Endometrial microvascular endothelial cells (primary cell): ENCODE measurements around a stretch of chr15.

DNA sequence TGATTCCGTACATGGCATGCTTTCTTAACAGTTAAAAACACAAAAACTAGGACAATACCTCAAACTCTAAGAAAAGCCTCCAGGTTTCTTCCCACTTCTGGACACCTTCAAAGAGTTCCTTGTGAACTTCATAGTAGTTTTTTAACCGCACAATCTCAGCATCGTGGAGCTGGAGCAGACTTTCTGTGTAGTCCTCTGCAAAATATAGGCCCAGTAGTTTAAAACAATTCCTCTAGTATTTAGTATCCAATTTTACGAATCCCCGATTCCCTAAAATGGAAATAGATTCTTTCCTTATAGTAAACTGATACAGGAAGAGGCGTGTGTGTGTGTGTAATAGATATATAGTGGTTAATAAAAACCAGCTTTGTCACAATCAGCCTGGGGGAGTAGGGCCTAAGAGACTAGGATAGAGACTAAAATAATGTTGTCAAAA lies 15.2 kb downstream of the PRC1 start:
- RAMPAGE, long total RNA, result no peak

DNA sequence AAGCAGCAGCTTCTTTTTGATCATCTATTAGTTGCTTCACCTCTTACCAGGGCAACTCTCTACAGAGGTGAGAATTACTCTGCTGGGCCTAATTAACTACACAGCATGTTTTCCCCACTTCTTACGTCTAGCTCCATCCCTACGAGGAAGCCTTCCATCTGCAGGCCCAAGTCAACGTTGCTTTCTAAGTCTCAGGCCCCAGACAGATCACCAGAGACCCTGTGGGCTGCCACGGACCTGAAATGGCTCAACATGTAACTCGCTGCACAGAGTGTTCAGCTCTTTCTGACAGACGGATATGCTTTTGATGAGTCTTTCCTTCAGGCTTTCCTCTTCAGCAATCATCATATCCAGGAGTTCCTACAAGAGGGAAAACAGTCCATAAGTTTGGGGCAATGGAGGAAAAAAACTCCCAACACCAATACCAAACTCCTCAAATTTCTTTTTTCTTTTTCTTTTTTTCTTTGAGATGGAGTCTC lies 10.5 kb downstream of the PRC1 start:
- RAMPAGE, long total RNA, result no peak

- RAMPAGE, long total RNA, result no peak
Measured at GRCh38 chr15:90995008-90995543, 741 bp upstream of the PRC1 start.

DNA sequence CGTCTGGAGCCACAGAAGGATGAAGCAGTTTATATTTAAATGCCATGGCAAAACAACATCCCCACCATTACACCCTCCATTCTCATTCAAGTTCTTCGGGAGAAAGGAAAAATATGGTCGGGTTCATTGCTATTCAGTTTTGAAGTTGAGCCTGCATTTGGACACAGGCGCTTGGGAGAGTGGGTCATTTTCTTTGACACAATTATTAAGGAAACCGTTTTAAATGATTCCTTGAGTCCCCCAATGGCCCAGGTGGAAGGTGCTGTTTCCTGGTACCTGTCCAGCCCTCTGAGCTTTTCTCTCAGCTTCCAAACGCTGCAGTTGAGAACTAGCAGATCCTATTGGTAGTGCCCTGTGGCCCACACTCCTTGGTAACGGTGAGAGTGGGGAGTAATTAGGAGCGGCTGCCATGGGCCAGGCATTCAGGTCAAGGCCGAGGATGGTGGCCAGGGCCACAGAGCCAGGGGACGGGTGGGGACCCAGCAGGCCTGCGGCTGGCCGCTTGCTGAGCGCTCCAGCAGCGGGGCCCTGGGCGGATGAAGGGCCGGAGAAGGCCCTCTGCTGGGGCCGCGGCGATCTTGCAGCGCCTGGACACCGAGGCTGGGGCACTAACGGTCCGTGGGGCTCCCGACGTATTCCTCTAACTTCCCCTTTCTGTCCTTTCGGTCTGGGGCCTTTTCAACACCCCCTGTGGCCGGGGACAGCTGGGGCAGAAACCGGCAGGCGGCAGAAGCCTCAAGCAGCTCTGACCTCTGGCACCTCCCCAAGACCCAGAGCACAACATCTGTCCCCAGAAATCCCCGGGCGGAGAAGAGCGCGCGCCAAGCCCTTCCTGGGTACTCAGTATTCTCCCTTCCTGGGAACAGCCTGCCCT lies 978 bp upstream of the SLCO3A1 start:
- RAMPAGE, long total RNA, result no peak

DNA sequence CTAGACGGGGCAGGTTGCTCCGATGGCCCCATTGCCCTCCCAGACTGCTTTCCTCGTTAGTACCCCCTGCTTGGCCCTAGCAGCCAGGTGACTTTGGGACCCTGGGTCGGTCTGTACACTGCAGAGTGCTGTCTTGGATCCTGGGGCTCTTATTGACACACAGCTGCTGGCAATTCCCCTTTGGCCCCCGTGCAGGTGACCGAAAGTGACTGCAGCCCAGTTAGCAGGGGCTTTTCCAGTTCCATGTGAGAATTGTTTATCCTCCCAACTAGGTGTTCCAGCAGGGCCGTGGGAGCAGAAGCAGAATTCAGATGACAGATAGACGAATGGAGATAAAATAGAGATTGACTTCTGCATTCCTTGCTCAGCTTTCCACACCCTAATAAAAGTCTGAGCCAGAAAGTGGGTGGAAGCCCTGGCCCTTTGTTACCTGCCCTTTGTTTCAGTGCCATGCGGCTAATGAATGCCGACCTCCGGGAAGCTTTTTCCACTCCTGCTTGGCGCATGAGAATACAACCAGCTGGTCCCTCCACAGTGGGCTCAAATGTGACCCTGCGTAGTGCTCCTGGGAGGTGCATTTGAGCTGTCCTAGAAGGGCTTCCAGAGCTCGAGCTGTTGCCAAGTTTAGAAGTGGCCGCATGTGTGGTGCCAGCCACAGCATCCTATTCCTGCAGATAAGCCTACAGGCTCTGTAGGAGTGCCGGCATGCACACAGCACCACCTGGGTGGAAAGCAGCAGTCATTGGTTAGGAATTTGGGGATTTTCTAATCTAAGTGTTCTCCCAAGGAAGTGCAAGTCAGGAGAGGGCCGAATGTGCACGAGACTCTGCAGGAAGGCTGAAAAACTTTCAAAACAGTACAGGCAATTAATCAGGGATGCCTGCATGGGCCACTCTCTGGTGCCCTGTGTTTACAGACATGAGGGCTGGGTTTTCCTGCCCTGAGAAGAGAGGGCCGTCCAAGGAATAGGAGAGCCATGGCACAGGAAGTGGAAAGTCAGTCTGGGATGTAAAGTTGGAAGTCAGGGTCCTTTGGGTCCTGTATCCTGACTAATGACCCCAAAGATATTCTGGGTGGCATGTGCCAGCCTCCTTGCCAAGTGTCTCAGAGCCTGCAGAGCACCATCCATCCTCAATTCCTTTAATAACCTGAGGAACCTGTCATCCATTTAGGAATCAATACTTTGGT lies 94.6 kb downstream of the SLCO3A1 start:
- RAMPAGE, long total RNA, result no peak

DNA sequence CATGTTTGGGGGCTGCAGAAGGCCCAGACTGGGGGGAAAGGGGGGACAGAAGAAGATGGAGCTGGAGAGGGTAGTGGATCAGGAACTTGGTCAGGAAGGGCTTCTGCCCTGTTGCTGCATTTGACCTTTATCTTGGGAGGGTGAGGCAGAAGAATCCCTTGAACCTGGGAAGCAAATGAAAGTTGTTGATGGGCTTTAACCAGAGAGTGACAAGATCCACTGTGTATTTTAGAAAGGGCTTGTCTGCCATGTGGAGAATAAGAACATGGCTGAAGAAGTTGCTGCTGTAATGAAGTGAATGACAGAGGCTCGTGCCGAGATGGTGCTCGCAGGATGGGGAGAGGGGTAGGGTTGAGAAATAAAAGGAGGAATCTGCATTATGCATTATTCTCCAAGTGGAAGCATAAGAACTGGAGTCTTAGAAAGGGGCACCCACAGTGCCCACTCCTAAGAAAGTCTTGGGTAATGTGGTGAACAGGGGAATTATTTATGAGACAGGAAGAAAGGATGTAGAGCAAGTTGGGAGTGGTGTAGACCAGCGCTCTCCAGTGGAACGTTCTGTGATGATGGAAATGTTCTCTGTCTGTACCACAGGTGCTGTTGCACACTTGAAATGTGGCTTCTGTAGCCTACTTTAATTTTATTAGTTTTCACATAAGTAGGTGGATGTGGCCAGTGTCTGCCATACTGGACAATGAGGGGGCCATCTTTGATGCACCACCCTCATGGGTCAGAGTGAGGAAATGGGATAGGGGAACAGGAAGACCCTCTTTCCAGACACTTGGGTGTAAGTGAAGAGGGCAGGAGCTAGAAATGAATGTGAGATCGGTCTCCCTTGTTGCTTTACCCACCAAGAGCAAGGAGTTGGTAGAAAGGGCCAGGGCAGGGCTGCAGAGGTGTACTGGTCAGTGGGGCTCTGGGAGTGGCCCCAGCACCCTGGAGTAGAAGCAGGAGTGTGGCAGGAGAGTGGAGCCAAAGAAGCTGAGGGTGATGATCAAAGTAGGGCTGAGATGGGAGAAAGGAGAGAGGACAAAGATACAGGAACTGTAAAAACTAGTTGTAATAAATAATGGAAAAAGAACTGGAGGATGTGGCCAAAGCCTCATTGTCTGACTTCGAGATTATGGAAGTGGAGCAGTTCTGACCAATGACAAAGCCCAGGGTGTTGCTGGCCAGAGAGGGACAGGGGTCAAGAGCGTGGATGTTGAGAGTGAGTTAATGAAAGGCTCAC lies 239.4 kb upstream of the ST8SIA2 start:
- RAMPAGE, long total RNA, result no peak

GRCh38 chr15:92811525-92811861 lies 88.6 kb upstream of the CHD2 start:
- RAMPAGE, long total RNA, result no peak

DNA sequence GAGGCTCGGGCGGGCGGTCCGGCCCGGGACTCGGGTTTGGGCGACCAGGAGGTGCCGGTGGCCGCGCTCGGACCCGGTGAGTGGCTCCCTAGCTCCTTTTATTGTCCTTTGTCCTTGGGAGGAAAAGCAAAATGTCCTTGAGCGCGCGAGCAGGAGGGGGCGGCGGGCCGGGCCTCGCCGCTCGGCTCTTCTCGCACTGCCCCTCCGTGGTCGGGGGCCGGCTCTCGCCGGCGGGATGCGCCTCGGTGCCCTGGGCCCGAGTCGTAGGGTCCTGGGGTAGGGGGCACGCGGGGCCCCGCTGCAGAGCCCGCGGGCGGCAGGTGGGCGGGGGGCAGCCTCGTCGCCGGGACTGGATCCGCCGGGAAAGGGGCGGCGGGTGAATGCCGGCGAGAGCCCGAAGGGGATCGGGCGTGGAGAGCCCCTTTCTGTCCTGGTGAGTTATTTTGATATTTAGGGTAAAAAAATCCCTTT lies 17.0 kb upstream of the CHD2 start:
- RAMPAGE, long total RNA, result no peak

- RAMPAGE, long total RNA, result no peak
Measured at GRCh38 chr15:92904942-92905935, 5.1 kb downstream of the CHD2 start.

GRCh38 chr15:92906468-92907721 lies 6.8 kb downstream of the CHD2 start:
- RAMPAGE, long total RNA, result no peak

- RAMPAGE, long total RNA, result no peak
Measured at GRCh38 chr15:92930689-92931200, 30.6 kb downstream of the CHD2 start.

DNA sequence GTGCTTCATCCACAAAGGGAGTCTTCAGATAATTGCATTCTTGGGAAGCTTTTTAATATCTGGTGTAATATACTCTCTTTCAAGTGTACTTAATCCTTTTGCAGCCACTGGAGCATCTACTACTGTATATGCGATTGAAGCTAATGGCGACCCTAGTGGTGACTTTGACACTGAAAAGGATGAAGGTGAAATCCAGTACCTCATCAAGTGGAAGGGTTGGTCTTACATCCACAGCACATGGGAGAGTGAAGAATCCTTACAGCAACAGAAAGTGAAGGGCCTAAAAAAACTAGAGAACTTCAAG lies 42.6 kb downstream of the CHD2 start:
- RAMPAGE, long total RNA, result no peak

GRCh38 chr15:93005243-93005556 lies 83.8 kb downstream of the RGMA start:
- RAMPAGE, long total RNA, result no peak

- RAMPAGE, long total RNA, result no peak
Measured at GRCh38 chr15:93037241-93038100, 51.5 kb downstream of the RGMA start.

DNA sequence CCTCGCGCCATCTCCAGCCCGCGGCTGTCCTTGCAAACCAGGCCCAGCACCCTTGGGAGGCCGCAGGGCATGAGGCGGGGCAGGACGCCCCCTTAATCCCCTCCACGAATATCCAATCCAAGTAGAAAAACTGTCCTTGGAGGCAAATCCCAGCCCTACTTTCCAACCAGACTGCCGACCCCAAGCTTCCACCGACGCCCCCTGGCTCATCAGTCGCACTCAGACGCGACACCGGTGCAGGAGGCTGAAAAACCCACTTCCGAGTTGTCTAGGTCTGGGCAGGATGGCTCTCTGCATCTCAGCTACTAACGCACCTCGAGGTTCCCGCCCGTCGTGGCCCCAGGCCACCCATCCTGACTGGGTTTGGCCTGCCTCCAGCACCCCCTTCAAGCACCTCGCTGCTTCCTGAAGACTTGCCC lies 15.6 kb downstream of the RGMA start:
- RAMPAGE, long total RNA, result no peak

DNA sequence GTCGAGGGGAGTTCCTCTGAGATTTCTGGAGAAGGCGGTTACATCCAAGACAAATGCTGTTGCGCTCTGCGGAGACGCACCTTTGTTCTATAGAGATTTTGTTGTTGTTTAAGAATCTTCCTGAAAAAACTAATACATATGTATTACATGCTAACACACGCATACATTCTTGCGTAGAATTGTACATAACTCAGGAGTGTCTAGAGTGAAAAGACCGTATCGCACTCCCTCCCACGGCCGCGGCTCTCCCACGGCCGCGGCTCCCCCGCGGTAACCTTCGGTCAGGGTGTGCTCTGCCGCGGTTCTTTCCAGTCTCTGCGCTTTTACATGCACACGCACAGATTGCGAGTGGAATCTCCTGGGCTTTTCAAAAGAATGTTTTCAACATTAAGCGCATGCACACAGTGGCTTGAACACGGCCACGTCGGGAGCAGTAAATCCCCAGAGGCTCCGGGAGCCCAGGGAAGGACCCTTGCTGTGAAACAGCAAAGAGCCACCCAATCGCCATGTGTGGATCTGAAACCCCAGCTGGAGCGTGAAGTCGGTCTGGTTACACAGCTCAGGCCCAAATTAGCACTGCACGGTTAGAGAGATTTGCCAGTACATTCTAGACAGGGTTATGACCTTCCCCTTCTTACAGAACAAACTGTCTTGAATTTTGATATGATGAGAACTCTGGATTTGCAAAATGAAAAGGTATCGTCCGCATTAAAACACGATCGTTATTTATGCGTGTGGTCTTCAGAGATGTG lies 763 bp upstream of the RGMA start:
- RAMPAGE, long total RNA, result no peak

GRCh38 chr15:93422411-93422856 lies 333.4 kb upstream of the RGMA start:
- RAMPAGE, long total RNA, result no peak

DNA sequence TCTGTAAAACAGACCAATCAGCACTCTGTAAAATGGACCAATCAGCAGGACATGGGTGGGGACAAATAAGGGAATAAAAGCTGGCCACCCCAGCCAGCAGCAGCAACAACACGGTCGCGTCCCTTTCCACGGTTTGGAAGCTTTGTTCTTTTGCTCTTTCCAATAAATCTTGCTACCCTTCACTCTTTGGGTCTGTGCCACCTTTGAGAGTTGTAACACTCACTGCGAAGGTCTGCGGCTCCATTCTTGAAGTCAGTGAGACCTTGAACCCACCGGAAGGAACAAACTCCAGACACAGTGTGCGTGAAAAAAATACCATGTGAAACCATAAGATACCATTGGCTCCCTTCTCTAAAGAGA lies 465.7 kb upstream of the RGMA start:
- RAMPAGE, long total RNA, result no peak

DNA sequence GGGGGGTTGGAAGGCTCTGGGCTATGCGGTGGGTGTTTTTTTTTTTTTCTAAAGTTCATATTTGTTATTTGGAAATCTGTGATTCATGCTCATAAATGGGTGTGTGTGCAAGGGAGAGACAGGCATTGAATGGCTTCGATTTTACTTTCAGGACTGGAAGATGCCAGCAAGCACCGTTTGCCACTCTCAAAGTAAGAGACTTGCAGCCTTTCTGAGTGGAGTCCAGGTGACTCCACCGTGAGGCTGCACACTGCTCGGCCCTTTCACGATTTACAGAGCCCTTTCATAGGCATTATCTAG lies 150.7 kb upstream of the MCTP2 start:
- RAMPAGE, long total RNA, result no peak

- RAMPAGE, long total RNA, result no peak
Measured at GRCh38 chr15:94230703-94231298, 560 bp upstream of the MCTP2 start.